GM12891 (cell line): ENCODE results near the gene TREH.

- RRBS = no CpG with 5 or more reads among the region's 21 CpGs
Observed at GRCh38 chr11:117816150-117816795, 8.3 kb downstream of the FXYD2 start.

GRCh38 chr11:117816796-117817221, 7.7 kb downstream of the FXYD2 start:
- RRBS = no CpG with 5 or more reads among the region's 3 CpGs

- RRBS = 38% methylated on average over 13 of the region's 21 CpGs
Observed at GRCh38 chr11:117823097-117823903, 1.2 kb downstream of the FXYD2 start.

- RRBS = no CpG with 5 or more reads among the region's 7 CpGs
Observed at GRCh38 chr11:117993658-117994217, 7.5 kb downstream of the IL10RA start.

DNA sequence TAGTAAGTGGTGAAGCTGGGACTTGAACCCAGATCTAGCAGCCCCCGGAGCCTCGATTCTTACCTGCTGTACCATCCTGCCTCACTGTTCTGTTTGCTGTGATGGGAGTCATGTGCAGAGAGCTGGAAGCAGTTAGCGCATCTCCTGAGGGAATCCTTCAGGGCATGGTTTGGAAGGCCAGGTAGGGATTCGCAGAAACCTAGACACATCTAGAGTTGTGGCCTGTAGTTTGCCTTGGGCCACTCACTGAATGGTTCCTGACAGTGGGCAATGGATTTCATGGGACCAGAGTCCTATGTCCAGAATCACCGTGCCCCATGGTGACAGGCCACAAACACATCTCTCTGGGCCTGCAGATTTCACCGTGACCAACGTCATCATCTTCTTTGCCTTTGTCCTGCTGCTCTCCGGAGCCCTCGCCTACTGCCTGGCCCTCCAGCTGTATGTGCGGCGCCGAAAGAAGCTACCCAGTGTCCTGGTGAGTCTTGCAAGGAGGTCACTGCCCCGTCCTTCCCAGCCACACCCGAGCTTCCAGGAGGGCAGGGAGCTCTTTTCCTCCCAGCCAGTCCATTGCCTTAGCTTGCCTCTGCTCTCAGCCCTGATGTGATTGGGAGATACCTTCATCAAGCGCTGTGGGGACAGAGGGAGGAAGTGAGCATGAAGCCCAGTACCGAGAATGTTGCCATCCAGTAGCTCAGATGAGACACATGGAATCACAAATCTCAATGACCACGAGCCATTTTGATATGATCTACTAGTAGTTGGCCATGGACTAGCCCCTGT, 9.2 kb downstream of the IL10RA start:
- RRBS = no CpG with 5 or more reads among the region's 17 CpGs

DNA sequence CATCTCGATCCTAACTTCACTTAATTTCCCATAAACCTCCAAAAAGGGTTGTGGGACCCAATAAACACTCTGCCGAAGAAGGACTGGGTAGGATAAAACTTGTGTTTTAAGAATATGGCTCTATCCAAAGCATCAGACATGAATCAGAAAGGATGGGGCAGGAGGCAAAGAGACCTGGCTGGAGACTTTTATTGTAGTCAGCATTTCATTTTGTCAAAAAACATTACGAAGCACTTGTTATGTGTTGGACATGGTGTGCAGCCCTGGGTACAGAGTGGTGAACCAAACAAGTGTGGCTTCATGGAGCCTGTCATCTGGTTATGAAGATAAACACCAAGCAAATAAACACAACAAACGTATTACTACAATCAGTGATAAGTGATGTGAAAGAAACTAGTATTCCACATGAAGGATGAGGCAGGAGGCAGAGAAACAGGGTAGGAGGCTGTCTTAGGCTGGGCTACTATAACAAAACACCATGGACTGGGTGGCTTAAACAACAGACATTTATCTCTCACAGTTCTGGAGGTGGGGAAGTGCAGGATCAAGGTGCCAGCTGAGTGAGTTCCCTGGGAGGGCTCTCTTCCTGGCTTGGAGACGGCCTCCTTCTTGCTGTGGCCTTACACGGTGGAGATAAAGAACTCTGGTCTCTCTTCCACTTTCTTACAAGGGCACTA, 17.4 kb downstream of the IL10RA start:
- RRBS = no CpG with 5 or more reads among the region's 6 CpGs

GRCh38 chr11:118079457-118080211, 2.8 kb downstream of the TMPRSS4 start:
- RRBS = 49% methylated on average over 5 of the region's 11 CpGs

DNA sequence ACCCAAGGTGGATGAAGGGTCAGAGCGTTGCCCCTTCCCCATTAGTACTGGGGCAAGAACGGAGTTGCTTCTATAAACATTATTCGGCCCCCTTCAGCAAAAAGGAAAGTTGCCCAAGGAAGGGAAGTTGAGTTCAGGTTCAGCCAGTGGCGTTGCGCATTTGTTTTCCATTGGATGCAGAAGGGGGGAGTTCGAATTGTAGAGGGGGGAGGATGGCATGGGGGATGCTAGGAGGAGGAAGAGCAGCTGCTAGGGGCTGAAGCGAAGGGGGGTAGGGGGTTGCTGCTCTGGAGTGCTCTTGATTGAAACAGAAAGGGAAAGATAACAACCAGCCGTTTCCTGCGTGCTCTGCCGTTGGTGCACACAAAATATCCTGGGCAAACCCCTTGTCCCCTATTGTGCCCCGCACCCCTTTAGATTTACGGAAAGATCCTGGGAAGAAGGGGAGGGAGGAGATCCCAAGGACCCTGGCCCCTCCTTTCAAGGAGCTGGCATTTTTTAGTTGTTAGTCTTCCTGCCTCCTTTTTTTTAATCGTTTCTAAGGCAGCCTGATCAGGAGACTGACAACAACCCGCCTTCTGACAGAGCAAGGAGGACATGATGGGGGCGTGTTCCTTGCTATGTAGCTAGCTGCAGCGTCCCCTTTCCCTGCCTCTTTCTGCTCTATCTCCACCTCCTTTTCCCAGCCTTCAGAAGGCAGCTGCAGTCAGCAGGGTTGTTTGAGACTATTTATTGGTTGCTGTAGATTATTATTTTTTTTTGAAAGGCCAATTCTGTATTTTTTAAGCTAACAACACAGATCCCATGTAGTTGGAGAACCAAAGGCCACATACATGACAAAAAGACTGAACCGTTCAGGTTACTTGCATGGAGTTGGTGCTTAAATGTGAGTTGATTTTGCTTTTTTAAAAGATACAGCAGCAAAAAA, 2.2 kb downstream of the KMT2A start:
- RRBS = no CpG with 5 or more reads among the region's 17 CpGs

GRCh38 chr11:118531444-118531900, 480 bp downstream of the TMEM25 start:
- RRBS = 72% methylated on average over 4 of the region's 21 CpGs

GRCh38 chr11:118580859-118581446, 8.7 kb downstream of the ARCN1 start:
- RRBS = no CpG with 5 or more reads among the region's 10 CpGs

DNA sequence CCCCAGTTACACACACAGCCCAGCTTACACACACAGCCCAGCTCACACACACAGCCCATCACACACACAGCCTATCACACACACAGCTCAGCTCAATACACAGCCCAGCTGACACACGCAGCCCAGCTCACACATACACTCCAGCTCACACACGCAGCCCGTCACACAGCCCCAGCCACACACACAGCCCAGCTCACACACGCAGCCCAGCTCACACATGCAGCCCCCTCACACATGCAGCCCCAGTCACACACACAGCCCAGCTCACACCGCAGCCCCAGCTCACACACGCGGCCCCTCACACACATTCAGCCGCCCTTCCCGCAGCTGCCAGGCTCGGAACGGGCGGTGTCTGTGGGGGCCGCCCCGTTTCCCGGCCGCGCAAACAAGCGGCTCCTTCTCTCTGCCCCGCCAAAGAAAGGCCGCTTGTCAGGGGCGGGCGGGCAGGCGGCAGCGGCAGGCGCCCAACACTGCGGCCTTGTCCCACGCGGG, 1.9 kb downstream of the PHLDB1 start:
- RRBS = no CpG with 5 or more reads among the region's 28 CpGs

DNA sequence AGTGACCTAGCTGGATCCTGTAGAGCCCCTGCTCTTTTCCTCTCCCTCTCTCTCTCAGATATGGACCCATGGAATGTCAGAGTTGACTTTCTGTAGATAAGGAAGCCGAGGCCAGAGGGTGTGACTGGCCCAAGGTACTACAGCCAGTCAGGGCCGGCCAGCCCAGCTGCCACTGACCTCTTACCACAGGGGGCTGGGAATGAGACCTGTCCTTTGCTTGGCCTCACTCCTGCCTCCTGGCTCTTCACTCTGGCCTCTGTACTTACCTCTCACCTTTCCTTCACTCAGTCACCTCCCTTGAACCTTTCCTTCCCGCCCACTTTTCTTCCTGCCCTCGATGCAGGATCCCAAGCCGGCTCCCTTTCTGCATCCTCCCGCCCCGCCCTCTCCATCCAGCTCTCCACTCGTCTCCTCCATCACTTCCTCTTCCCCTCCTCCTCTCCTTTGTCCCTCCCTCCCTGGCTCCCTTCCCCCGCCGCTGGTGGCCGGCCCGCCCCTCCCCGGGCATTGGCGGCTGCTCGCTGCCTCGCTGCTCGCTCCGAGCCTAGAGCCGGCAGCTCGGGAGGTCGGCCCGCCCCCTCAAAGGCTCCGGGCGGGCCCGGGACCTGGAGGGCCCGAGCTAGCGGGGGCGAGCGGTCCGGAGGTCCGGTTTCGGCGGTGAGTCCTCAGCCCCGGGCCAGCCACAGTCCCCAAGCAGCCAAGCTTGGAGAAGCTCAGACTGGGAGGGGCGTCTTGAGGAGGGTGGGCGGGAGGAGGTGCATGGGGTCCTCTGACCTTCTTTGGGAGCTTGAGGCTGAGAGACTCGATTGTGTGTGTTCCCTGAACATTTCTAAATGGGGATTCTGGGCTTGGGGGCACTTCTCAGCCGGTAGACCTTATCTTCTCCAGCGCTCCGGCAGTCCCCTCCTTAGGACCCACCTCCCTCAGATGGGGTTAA, 13.7 kb downstream of the PHLDB1 start:
- RRBS = 4% methylated on average over 11 of the region's 40 CpGs

GRCh38 chr11:118679471-118680012, at the start of gene TREH:
Gene TREH (minus strand): TSS chr11:118679650.
- RRBS = no CpG with 5 or more reads among the region's 6 CpGs

GRCh38 chr11:118695764-118696346, 16.4 kb upstream of the TREH start:
- RRBS = 0% methylated on average over 2 of the region's 9 CpGs

GRCh38 chr11:118791567-118792085, 662 bp upstream of the DDX6 start:
- RRBS = 1% methylated on average over 22 of the region's 49 CpGs

- RRBS = no CpG with 5 or more reads among the region's 11 CpGs
Observed at GRCh38 chr11:118851965-118852793, 31.5 kb upstream of the CXCR5 start.

- RRBS = 25% methylated on average over 9 of the region's 55 CpGs
Observed at GRCh38 chr11:118910391-118910972, 15.2 kb downstream of the BCL9L start.

DNA sequence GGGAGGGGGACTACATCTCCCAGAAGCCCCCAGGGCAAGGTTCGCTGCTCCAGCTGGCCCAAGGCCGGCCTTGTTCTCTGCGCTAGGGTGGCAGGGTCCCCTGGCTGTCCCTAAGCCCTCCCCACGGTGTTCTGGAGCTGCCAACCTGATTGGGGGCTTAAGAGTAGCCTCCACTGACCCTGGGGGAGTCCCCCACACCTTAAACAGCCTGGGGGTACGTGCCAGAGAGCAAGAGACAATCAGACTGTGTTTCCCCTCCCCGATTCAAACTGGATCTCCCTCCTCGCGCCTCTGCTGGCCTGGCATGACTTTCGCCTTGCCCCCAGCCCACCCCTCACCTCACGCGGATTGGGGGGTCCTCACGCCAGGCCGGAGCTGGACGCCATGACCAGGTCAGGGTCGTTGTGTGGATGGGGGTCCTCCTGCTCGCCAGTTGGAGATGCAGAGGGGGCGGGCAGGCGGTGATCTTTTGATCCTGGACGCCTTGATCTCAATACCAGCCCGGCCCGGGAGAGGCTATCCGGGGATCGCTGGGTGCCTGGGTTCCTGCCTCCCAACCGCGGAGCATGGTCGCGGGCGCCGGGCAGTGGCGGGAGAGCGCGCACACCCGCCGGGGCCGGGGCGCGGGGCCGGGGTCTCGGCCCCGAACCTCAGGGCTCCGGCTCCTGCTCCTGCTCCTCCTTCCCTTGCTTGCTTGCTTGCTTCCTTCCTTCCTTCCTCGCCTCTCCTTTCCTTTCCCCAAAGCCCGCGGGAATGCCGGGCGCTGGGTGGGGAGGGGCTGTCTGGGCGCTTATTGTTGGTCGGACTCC, 622 bp downstream of the BCL9L start:
- RRBS = 2% methylated on average over 8 of the region's 48 CpGs

GRCh38 chr11:118997278-118997909, 544 bp upstream of the CENATAC start:
- RRBS = no CpG with 5 or more reads among the region's 24 CpGs